LUHMES (cell line): ENCODE data around the gene CTSO.

- PRO-cap, result no peak
Observed at GRCh38 chr4:152257747-152258200, 278.1 kb downstream of the FBXW7 start.

GRCh38 chr4:152524835-152525253, 11.0 kb downstream of the FBXW7 start:
- PRO-cap, result no peak

DNA sequence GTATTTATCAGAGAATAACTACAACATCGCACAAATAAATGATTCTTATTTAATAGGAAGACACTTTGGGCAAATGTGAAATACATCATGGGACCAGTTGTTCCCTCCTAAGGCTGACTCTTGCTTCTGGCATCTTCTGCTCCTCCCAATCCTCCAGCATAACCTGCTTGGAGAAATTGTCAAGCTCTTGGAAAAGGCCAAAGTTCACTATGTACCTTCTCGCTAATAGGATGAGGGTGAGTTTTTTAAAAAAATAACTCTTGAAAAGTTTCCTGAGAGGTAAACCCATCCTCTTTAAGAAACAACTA, 53.4 kb upstream of the FBXW7 start:
- PRO-cap, result no peak

- PRO-cap, result no peak
Observed at GRCh38 chr4:153114651-153115506, 89.4 kb upstream of the TRIM2 start.

GRCh38 chr4:153127791-153128435, 76.3 kb upstream of the TRIM2 start:
- PRO-cap, result no peak

DNA sequence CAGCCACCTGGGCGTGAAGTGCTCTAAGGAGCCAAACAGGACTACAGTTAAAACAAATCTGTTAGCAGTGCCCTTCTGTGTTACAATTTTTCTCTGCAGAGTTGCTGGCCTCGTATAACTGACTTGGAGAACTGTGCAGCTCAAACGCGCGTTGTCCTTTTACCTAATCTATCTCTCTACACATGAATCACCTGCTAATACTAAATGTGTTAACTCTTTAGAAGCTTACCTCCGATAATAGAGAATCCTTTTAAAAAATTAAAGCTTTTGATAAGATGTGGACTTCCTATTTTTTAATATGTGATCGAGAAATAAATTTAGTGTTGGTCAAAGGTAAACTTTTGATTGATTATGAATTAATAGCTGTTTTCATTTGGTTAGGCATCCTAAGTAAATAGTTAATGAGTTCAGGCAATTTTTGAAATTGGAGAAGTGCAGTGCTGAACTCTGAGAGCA, 1.3 kb downstream of the MND1 start:
- PRO-cap, result unidirectional peak, minus-strand start at position 136 of the sequence

DNA sequence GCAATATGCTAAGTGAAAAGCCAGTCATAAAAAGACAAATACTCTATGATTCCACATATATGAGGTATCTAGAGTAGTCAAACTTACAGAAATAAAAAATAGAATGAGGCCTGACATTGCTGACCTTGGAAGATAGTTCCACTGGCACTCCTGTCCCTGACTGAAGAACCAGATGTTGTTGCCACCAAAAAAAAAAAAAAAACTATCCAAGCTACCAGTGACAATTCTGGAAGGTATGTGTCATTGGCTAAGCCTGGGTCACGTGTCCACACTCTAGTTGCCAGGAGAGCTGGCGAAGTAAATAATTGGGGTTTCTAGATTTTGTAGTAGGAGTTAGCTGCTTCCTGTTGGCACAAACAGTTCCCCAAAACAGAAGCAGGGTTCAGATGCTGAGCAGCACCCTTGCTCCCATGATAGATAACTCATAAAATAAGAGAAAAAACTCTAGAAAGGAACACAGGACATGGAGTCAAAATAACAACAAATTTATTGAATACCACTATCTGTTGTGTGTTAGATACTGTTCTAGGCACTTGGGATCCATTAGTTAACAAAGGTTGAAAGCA, 20.5 kb downstream of the MND1 start:
- PRO-cap, result no peak

DNA sequence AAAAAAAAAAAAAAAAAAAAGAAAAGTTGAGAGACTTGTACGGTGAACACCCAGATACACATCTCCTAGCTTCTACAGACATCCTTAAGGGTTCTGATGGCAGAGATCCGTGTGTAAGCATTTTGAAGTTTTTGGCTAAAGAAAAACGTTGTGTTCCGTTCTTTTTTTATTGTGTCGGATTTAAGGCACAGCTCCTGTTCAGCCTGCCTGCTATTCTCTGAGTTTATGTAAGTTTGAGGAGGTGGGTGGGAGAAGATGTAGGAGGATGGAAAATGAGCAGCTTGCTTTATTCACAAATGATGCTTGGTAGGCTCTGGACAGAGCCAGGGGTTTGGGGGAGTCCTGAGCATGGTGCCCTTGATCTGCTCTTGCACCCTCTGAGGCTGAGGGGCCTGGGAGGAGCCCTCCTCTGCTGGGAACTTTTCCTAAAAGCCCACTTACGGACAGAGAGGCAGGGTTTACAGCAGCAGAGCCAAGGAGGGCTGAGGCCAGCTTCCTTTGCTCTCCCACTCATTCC, 31.8 kb downstream of the TMEM131L start:
- PRO-cap, result no peak

DNA sequence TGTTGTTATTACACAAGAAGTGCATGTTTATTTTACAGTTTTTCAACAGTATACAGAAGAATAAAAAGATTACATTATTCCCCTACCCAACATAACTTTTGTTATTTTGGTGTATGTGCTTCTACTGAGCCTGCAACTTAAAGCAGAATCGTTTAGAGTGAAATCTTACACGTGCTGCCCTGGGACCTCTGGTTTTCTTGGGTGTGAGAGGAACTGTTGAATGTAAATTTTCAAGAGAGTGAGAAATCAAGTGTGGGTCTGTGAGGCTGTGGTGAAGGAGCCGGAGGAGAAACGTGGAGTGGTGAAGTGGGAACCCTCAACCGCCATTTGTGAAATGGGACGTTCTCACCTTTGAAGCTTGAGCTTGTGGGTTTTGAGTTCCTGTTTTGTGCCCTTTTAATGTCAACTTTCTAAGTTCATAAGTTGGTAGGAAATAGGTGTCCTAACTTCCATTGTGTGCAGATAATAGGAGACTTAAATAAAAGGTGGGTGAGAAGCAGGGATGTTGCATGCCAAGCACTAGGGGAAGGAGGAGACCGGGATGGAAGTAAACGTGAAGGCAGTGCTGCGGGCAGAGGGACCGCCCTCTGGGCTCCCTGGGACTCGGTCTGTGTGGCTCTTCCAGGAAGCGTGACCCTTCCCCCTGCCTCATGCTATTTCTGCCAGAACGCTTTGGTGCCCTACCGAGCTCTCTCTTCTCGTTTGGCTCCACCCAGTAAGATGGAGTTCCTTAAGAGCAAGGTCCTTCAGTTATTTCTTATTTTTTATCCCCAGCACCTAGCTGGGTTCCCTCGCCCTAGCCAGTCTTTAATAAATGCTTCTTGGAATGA, 55.9 kb downstream of the TMEM131L start:
- PRO-cap, result no peak

DNA sequence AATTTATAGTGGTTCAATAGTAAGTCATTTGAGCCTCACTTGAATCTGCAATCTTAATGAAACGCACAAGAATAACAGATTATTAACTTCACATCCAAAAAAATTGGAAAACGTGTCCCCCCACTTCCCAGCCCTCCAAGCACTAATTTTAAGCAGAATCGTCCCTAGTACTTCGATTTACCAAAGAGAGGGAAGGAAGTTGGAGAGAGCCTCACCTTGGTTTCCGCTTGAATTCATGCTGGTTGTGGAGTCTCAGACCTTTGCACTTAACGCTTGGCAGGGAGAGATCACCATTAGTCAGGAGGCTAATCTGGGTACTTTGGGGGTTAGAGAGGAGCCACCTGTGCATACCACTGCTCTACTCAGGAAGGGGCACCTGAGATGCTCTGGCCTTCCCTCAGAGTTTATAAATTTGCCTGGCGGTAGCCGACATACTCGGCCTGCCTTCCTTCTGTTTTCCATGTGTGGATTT, 104.0 kb downstream of the TMEM131L start:
- PRO-cap, result no peak

- PRO-cap, result no peak
Observed at GRCh38 chr4:154567535-154568739, 5.1 kb downstream of the FGB start.

DNA sequence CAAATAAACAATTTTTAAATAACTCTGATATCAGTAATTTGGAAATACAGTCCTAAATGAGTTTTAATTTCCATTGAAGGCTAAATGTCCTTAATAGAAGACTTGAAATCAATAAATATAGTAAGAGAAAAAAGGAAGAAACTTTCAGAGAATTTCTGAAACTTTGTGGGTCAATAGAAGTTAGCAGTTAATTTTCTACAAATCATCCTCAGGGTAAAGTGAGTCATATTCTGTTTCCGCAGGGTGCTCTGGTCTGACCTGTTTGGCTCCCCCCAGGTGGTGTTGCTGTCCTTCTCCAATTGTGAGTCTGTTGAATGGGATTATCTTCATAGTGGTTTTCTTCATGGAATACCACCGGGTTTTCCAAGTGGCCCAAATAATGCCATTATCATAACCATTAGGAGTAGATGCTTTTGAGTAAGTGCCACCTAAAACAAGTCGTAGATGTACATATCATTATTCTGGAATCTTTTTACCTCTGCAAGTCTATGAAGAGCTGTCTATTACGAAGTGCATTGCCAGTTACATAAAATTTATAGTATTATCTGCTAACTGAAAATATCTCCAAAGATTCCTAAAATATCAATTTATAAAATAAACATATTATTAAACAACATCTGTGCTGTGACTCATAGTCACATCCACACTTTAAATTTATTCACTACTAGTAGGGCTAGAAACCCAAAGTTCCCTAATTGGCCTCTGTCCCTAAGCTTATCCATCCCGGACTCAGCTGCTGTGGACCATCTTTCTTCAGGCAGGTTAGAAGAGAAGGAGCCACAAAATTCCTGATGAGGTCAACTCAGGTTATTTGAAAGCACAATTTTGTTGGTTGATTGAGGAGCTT, 7.6 kb downstream of the FGG start:
- PRO-cap, result no peak

DNA sequence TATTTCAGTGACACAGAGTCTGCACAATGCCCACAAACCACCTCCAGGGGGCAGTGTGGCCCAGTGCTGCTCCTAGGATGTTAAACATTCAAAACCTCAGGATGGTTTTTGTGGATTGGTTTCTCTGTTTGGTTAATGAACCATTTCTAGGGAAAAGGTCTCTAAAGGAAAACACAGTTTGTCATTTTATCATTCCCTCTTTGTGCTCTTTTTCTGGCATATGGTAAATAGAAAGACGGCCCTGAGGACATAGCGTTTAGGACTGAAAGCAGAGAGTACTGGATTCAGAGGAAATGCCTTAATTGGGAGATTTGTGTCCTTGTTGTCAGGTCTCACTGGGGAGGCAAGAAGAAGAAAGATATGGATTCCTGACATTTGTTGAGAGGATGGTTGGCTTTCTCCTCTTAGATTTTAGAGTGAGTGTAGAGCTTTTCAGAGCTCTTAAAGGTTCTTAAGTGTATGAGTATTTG, 65.7 kb upstream of the MAP9 start:
- PRO-cap, result no peak

DNA sequence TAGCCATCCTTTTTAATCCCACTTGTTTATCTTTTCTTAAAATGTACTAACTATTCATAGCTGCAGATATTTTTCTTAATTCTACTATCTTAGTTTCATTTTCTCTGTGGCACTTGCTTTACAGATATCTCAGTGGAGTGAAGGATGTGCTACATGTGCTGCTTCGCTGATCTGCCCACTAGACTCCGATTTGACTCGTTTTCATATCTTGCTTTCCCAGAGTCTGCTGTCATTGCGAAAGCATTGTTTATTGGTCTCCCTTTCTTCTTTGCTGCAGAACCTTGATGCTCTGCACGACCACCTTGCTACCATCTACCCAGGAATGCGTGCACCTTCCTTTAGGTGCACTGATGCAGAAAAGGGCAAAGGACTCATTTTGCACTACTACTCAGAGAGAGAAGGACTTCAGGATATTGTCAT, 30.6 kb downstream of the GUCY1B1 start:
- PRO-cap, result no peak

DNA sequence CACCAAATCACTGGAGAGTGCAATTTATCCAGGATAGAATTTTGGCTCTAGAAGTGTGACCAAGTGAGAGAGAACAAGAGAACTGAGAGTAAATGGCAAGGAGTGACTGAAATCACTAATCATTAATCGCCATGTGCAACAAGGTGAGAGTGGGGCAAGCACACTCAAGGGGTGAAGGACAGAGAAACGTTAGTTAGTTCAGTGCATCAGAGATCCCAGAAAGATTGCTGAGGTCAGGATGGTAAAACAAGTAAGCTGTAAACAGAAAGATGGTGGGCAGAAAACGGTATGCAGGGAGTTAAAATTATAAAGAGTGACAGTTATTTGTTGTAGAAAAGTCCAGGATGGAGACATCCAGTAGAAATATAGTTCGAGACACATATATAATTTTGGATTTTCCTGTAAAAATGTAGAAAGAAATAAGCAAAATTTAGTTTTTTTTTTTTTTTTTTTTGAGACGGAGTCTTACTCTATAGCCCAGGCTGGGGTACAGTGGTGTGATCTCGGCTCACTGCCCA, 17.9 kb upstream of the ASIC5 start:
- PRO-cap, result no peak

DNA sequence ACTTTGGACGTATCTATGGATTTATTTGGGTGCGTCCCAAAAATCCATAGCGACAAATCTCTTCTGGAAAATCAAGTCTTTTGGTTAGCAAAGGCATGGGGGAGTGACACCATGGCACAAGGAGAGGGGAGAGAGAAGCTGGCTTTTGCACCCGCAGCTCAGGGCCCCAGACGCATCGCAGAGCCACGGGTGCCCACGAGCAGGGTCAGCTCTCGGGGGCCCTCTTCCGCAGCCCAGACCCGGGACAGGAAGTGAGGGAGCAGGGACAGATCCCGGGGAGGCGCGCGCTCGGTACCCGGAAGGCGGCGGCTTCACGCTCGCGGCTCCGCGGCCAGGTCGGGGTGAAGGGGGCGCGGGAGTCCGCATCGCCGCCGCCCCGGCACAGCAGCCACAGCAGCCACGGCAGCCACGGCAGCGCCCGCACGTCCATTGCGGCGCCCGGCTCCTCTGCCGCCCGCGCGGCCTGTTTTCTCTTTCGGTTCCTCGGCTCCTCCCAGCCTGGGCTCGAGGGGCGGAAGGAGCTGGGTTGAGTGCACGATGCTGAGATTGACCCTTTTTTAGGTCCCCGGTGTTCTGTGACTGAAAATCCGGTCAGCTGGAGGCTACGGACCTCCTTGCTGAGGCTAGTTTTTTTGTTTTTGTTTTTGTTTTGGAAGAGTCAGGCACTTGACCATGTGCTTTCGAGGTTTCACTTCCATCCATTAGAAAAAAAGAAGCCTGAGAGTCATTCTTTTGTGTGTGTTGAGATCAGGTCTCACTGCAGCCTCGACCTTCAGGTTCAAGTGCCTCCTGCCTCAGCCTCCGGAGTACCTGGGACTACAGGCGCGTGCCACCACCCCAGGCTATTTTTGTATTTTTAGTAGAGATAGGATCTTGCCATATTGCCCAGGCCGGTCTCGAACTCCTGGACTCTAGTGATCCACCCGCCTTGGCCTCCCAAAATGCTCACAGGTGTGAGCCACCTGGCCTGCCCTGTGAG, at the start of gene CTSO:
CTSO (minus strand) TSS at position 449 of the 979 bp plus-strand sequence.
- PRO-cap, result bidirectional peak, plus-strand start at position 281 of the sequence, minus-strand start at position 237 of the sequence; bidirectional peak, plus-strand start at position 534 of the sequence, minus-strand start at position 466 of the sequence

DNA sequence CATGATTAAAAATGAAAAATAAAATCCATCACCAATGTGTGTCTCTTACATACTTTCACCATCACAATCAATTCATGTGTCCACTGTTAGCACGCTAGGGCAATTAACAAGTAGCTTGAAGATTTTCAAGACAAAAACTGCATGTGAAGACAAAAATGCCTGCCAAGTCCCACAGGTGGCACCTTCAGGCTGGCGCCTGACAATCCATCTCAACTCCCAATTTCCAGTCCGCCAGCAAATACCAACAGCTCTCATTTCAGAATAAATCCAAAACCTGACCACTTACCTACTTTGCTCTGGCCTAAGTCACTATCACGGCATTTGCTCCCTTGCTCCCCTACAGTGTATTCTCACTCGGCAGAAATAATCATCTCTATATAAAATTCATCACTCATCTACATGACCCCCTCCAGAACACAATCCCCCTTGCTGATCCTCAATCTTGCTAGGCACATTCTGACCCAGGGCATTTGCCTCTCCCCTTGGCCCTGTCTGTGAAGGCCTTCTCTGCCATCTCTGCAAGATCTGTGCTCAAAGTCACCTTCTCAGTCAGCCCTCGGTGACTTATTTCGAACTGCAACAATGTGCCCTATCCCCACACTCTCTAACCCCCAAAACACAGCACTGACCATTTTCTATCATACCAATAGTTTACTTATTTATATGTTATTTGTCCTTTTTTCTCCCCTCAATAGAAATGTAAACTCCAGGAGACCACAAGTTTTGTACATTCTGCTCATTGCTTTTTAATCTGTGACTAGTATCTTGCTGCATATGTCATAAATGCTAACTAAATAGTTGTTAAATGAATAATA, 26.9 kb downstream of the PDGFC start:
- PRO-cap, result no peak

DNA sequence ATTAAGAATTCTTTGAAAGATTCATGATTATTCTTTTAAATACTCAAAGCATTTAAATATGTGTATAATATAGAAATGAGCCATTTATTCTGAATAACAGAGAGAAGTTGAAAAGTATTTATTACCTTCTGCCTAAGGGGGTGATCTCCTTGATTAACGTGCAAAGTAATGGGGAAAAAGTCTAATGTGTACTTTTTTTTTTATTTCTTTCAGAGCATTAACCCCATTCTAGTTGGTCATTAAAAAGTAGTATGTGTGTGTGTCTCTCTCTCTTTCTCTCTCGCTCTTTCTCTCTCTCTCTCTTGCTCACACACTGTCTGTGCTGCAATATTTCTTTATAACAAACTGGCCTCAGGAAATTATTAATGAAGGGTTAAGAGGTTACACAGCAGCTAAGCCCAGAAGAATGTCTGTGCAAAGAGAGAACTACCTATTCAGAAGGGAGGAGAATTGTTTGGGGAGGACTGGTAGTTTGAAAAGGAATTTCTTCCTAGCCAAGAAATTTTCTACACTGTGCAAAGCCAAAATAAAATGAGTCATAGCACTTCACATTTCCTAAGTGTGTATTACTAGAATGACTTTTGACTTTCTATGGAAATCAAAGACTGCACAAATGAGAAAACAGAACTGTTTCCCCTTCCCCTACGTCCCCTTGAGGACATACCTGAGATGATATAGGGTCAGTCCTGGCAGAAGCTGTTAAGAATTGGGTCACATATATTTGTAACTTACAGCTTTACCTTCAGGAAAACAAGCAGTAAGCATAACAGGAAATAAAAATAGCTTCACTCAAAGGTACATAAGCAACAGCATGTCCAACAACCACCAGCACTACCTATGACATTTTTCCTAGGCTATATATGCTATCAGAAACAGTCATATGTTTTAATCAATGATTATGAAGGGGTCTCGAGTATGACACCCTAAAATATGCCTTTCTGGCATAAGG, 22.2 kb downstream of the PDGFC start:
- PRO-cap, result no peak

DNA sequence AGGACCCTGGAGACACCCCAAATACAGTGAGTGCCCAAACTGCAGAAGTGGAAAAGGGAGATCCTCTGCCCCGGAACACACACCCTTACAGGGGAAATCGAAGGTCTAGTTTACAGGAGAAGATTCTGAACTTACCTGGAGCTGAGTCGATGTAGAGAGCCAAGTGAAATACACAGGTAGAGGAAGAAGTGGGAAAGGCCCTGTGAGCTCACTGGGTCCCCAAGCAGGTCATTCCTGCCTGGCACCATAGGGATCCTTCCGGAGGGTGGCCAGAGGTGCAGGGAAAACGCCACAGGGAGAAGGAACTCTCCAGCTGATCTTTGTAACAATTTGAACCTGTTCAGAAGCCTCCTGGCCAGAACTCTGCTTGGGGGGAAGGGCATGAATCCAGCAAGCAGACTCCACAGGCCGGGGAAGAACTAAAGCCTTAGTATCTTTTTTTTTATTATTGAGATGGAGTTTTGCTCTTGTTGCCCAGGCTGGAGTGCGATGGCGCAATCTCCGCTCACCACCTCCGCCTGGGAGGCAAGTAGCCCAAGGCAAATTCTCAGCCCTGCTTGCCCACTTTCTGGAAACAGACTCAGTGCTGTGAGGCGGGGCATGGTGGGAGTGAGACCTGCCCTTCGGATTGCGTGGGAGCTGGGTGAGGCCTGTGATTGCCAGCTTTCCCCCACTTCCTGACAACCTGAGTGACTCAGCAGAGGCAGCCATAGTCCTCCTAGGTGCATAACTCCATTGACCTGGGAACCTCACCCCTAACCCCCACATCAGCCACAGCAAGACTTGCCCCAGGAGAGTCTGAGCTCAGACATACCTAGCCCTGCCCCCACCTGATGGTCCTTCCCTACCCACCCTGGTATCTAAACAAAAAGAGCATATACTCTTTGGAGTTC, 348.9 kb downstream of the GASK1B start:
- PRO-cap, result no peak

- PRO-cap, result no peak
Observed at GRCh38 chr4:158125200-158126402, 47.2 kb downstream of the GASK1B start.